Suprapubic skin (tissue), 4 donors: ENCODE measurements around the gene MYL11.

- PRO-cap: no peak
- RAMPAGE, long total RNA, 4 experiments: no peak in any of the 4 experiments
Observed at GRCh38 chr16:29290451-29291256, 115.9 kb downstream of the NPIPB11 start.

DNA sequence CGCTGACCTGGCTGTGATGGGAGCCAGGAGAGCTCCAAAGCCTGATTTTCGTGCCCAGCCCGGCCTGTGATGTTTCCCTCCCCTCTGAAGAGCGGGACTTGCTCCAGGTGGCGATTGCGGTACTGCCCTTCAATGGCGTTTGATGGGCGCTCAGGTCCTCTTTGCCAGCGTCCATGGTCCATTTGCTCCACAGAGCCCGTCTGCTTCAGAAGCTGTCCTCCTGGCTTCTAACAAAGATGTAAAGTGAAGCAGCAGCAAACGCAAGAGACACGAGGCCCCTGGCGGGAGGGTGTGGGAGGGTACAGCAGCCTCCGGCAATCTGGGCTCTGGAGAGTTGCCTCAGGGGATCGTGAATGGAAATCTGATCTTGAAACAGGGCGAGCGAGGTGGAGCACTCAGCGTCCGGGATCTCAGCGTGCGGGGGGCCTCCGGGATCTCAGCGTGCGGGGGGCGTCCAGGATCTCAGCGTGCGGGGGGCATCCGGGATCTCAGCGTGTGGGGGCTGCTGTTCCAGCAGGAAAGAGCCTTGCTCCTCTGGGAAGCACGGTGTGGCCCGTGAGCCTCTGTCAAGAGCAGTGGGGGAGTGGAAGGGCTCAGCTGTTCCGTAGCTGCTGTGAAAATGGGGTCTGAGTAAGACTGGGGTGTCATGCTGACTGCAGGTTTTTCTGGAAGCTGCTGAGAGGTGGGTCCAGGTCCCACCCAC lies 93.3 kb downstream of the NPIPB11 start:
- PRO-cap: no peak
- RAMPAGE, long total RNA, 4 experiments: no peak in any of the 4 experiments

GRCh38 chr16:29614398-29615296 lies 48.4 kb upstream of the SPN start:
- PRO-cap: no peak
- RAMPAGE, long total RNA, 4 experiments: no peak in any of the 4 experiments

- PRO-cap: no peak
- RAMPAGE, long total RNA, 4 experiments: no peak in any of the 4 experiments
Observed at GRCh38 chr16:29760454-29761070, 14.8 kb upstream of the C16orf54 start.

DNA sequence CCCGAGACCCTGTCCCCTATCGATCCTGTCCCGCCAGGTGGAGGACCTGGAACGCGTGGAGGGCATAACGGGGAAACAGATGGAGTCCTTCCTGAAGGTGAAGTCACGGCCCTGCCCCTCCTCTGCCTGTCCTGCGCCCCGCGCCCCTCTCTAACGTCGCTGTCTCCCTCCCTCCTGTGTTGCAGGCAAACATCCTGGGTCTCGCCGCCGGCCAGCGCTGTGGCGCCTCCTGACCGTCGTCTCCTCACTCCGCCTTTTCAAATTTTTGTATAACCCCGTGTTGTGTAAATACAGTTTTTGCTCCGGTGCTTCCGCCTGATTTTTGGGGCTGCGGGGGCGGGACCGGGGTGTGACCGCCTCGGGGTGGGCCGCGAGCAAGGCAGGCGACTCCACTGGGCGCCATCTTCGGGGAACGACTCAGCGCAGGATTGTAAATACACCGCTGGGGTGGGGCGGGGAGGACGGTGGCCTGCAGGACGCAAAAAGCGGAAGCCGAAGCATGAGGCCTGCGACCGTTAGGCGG lies 1.2 kb upstream of the MAZ start:
- PRO-cap: bidirectional peak, plus-strand start outside the sequence, minus-strand start at position 419 of the sequence
- RAMPAGE, long total RNA, 4 experiments: no peak in any of the 4 experiments

DNA sequence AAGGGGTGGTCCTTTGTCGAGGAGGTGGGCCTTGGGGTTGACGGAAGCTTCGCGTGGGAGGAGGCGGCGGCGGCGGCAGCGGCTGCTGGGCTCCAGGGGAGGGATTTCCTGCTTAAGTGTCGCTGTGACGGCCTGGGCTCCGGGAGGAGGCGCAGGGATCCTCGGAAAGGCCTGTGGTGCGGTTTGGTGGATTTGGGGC lies 1.6 kb downstream of the MAZ start:
- PRO-cap: bidirectional peak, plus-strand start at position 154 of the sequence, minus-strand start outside the sequence
- RAMPAGE, long total RNA, 4 experiments: no peak in any of the 4 experiments

- PRO-cap: no peak
- RAMPAGE, long total RNA, 4 experiments: no peak in any of the 4 experiments
Observed at GRCh38 chr16:29846126-29846457, 16.9 kb downstream of the CDIPT start.

GRCh38 chr16:29877245-29878131 lies 14.5 kb upstream of the CDIPT start:
- PRO-cap: no peak
- RAMPAGE, long total RNA, 4 experiments: no peak in any of the 4 experiments

GRCh38 chr16:29990011-29990488 lies 5.4 kb downstream of the HIRIP3 start:
- PRO-cap: no peak
- RAMPAGE, long total RNA, 4 experiments: no peak in any of the 4 experiments

DNA sequence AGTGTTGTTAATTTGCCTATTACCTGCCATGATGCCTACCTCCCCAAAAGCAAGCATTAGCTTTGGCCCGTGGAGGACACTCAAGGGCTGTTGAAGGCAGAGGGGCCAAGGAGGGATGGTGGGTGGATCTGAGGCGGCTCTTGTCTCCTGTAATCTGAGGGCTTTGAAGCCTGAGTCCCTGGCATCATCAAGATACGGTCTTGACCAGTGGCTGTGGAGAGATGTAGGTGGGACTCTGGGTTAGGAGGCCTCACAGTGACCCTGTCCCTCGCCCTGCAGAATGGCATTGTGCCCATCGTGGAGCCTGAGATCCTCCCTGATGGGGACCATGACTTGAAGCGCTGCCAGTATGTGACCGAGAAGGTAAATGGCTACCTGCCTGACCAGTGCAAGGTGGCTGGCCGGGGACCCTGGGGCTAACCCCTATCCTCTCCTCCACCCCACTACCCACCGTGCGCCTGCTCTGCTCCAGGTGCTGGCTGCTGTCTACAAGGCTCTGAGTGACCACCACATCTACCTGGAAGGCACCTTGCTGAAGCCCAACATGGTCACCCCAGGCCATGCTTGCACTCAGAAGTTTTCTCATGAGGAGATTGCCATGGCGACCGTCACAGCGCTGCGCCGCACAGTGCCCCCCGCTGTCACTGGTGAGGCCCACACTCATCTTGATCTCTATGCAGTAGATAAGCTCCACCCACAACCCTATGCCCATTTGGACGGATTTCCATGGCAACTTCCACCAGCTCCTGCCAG lies 3.6 kb downstream of the ALDOA start:
- PRO-cap: no peak
- RAMPAGE, long total RNA, 4 experiments: no peak in any of the 4 experiments

DNA sequence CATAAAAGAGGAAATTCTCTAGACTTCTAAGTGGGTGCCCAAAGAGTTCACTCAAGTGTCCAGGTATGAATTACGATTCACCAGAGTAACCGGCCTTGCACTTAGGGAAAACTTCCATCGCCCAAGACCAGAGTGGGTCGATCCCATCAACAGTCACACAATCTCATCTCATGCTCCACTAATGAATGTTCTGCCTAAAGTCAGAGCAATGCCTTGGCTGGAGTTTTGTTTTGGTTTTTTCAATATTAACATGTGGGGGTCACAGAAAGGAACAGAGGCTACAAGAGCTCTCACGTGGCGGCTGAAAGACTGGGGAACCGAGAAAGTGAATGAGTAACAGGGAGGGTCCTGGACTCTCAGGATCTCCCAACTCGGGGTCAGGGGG lies 20.8 kb downstream of the CD2BP2 start:
- PRO-cap: no peak
- RAMPAGE, long total RNA, 4 experiments: no peak in any of the 4 experiments

DNA sequence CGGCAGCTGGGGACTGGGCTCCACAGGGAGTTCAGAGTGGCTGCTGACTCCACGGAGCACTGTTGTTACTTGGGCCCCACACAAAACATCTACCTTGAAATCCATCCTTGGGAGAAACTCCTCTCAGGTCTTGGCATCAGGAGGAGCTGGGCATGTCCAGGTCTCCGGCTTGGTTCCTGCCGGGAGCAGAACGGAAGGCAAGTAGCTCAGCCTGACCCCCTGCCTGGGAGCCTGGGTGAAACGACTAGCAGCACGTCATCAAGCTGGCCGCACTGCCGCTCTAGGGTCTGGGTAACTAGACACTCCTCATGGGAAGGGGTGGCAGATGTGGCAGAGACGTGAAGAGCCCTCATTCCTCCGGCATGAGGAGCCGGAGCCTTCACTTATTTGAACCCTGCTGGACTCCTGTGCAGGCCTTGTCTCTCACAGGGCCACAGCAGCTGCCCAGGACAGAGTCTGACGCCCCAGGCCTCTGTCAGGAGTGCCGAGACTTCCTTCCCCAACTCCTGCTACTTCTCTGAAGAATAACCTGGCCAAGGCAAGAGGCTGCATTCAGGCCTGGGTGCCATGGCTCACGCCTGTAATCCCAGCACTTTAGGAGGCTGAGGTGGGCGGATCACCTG lies 7.5 kb downstream of the CD2BP2 start:
- PRO-cap: no peak
- RAMPAGE, long total RNA, 4 experiments: no peak in any of the 4 experiments

DNA sequence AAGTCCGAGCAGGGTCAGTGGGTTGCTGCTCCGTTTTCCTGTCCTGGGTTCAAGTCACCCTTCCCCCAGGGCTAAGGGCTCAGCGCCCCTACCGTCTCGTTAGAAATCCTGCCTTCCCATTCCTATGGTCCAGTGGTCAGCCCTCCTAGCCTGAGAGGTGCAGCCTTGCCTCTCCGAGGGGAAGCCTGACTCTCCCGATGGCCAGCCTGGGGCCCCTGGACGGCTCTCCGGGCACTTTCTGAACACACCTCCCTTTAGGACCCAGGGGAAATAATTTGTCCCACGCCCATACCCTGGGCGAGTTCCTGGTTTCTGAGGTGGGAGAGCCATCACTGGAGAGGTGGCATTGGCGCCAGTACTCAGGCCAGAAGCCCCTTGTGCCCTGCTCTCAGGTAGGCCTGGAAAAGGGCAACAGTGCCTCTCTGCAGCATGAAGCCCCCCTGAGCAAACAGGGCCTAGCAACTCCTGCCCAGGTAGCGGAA lies 541 bp upstream of the CD2BP2 start:
- PRO-cap: no peak
- RAMPAGE, long total RNA, 4 experiments: start-site peak on the plus strand in 1 of 4 experiments, centred at position 319 of the sequence, 12 reads per replicate

- PRO-cap: no peak
- RAMPAGE, long total RNA, 4 experiments: no peak in any of the 4 experiments
Observed at GRCh38 chr16:30374411-30374880, at the start of gene MYL11. MYL11 (plus strand) TSS chr16:30374802.

GRCh38 chr16:30377190-30378309 lies 2.9 kb downstream of the MYL11 start:
- PRO-cap: bidirectional peak, plus-strand start at chr16:30377877, minus-strand start at chr16:30377798; bidirectional peak, plus-strand start at chr16:30378478, minus-strand start at chr16:30378242
- RAMPAGE, long total RNA, 4 experiments: start-site peak on the plus strand in 4 of 4 experiments, at chr16:30377309-30377899 at its widest, 7 to 21 reads per replicate

GRCh38 chr16:30381229-30382393 lies 750 bp downstream of the SEPTIN1 start:
- PRO-cap: no peak
- RAMPAGE, long total RNA, 4 experiments: no peak in any of the 4 experiments

DNA sequence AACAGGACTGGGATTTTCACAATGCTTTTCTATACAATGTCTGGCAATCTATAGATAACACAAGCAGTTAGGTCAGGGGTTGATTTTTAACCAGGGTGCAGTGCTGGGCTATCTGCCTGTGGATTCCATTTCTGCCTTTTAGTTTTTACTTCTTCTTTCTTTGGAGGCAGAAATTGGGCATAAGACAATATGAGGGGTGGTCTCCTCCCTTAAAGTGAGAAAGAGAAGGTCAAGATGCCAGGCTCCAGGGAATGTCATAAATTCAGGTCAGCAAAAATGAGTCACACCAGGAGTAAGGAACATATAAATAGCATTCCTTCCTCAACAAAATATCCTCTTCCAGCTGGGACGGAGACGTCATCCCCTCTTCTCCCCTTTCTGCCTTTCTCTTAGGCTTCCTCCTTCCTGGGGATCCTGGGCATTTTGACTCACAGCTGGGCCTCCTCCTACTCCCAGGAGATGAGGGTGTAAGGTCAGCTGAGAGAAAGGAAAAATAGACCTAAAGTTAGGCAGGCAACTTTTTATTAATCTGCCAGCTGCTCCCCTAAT lies 6.7 kb upstream of the ZNF747 start:
- PRO-cap: no peak
- RAMPAGE, long total RNA, 4 experiments: no peak in any of the 4 experiments

- PRO-cap: no peak
- RAMPAGE, long total RNA, 4 experiments: no peak in any of the 4 experiments
Observed at GRCh38 chr16:30628628-30629178, 18.5 kb upstream of the ZNF689 start.

DNA sequence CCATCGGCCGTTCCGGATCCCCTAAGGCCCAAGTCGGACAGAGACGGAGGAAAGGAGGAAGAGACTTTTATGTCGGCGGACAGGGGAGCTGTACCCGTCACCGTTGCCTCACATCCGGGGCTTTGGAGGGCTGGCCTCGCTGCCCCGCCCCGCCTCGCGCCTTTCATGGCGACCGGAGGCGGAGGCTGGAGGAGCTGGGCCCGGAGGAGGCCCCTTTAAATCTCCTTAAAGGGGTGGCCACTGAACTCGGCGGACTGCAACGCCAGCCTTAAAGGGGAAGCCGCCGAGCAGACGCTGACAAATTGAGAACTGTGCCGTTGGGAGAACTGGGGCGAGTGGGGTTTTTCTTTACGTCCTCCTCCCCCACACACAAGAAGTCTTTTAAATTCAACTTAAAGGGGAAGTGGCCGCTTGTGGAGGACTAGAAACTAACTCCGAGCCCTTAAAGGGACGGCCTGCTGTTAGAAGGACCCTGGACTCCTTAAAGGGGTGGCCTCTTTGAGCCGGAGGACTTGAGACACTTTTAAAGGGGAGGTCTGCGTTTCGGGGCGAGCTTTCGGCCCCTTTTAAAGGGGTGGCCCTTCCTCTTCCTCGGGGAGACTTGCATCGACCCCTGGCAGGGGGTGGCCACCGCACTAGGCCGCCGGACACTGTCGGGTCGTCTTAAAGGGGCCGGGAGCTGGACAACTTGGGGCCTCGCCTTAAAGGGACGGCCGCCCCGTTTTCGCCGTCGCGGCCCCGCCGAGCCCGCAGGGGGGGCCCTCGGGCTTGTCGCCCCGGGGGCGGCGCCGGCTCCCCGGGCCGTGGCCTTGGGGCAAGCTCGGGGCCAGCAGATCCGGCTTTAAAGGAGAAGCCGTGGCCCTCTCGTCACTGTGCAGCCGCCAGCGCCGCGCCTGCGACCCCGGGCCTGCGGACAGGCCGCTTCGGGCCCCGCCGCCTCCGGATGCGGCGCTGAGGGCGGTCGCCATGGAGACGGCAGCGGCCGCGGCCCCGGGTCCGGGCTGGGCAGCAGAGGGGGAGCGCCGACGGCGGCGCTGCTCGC lies 643 bp downstream of the FBRS start:
- PRO-cap: bidirectional peak, plus-strand start at position 300 of the sequence, minus-strand start at position 124 of the sequence
- RAMPAGE, long total RNA, 4 experiments: start-site peak on the plus strand in 2 of 4 experiments, centred at positions 157 to 161 of the sequence, 22 reads per replicate

DNA sequence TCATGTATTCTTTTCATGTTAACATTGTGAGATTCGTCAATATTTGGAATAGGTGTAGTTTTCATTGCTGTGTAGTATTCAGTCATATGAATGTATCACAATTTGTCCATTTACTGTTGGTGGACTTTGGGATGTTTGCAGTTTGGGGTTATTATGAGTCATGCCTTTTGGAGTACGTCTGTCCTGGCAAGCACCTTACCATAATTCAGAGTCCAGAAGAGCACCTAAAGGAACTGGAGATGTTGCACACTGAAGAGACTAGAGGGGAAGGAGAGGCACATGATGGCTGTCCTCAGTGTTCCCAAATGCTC lies 3.1 kb upstream of the PHKG2 start:
- PRO-cap: no peak
- RAMPAGE, long total RNA, 4 experiments: no peak in any of the 4 experiments